Neural cell (in vitro differentiated cells): ENCODE data around the genes ZMYND10, MANF, IQCF5, IQCF1, PCBP4 and ABHD14B.

DNA sequence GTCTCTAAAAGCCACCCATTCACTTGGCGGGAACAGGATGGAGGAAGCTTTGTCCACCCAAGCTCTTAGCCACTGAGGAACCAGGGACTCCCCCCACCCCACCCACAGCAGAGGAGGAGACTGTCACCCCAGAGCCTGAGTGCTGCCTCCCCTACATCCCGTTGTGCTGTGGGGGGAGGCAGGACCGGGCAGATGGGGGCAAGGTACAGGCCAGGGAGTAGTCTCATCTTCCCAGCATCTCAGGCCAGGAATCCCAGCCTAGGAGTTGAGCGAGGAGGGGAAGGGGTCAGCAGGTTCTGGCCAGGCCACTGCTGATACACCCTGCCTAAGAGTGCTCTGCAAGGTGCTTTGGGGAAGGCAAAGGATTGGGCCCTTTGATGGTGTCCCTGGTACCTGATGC is 6.1 kb downstream of the GNAI2 start:
- RAMPAGE, long total RNA = no peak

- RAMPAGE, long total RNA = no peak
These were observed 826 bp downstream of the SEMA3B start for GRCh38 chr3:50269598-50270347.

GRCh38 chr3:50314671-50315583 is 7.6 kb downstream of the HYAL2 start:
- RAMPAGE, long total RNA = no peak

DNA sequence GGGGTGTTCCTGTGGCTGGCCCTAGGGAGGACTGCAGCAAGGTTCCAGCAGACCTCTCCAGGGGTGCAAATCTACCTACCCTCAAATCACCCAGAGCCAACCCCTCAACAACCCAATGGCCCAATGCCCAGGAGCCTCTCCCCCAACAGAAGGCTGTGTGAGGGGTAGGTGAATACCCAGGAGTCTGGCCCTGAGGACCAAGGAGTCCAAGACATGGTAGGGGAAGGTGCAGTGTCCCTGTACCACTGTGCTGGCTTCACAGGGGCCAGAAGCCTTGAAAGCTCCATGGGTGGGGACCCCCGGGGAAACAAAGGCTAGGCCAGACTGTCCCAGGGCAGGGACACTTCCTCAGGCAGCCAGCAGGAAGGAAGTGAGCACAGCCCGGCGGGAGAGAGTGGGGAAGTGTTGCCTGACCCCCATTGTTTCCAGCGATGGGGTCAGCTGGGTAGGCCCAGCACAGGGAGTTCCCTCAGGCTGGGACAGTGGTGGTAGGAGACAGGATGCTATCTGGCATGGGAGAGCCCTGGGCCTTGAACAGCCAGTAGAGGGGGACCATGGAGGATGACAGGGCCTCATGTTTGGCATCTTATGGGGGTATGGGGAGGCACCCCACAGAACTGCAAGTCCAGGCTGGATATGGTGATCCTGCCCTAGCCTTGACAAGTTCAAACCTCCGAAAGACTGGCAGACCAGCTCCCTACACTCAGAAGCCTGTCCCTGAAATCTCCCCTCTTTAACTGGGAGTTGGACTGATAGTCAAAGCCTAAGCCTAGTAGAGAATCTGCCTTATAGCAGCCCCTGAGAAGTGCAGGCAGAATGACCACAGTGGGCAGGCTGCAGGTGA is 1.1 kb upstream of the HYAL2 start:
- RAMPAGE, long total RNA = no peak

GRCh38 chr3:50331883-50332377 is 3.9 kb upstream of the TUSC2 start:
- RAMPAGE, long total RNA = no peak

- RAMPAGE, long total RNA = no peak
These were observed 6.1 kb downstream of the RASSF1 start for GRCh38 chr3:50334267-50335167.

DNA sequence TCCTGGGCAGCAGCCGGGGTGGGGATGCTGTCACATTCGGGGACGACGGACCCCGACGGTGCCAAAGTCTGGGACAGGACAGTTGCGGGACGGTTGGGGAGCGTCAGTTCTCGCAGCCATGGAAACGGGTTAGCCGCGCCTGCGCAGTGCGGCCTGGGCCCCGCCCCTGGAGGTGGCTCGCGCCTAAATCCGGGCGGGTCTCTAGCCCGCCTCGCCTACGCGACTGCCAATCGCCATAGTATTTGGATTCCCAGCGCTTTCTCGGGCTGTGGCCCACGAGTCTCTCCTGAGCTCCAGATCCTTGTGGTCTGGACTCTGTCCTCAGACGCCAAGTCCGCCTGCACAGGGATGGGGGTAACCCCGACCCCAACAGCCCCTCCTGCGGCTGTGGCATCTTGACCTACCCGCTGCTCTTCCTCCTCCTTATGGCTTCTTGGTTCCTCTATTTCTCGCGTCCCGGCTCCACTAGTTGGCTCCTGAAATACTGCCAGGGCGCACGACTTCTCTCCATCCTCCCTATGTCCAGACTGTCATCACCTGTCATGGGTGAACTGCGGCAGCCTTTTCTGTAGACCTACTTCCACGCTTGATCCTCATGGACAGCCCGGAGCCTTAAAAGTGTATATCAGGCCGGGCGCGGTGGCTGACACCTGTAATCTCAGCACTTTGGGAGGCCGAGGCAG is at the start of gene ZMYND10:
ZMYND10 (minus strand) TSS at position 131 of the 683 bp plus-strand sequence.
- RAMPAGE, long total RNA = no peak

- RAMPAGE, long total RNA = no peak
These were observed 1.5 kb downstream of the HEMK1 start for GRCh38 chr3:50570743-50571267.

GRCh38 chr3:50608690-50609558 is 2.6 kb downstream of the CISH start:
- RAMPAGE, long total RNA = no peak

GRCh38 chr3:50620365-50621279 is 3.7 kb downstream of the MAPKAPK3 start:
- RAMPAGE, long total RNA = no peak

DNA sequence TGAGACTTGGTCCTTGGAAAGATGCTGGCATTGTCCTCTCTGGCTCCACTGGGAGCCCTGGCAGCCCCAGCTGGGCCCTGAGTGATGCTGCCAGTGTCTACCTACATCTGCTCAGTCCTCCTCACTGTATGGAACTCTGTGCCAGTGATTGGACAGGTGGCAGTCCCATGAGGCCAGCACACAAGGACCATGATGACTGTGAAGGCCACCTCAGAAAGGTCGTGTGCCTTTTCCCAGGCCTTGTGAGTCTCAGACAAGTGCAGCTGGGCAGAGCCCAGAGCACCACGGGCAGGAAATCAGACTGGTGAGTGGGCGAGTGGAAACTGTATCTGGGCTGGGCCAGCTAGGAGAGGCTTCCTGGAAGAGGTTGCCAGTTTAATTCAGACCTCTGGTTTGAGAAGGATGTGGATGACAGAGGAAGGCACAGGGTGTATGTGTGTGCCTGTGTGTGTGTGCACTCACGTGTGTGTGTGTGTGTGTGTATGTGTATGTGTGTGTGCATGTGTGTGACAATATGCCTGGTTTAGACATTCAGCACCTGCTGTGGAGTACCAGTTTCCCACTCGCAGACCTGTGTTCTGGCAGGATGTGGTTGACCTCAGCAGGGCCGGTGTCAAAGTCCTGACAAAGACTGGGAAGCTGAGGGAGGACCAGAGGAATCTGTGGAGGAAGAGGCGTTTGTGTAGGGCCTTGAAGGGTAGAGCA is 7.0 kb downstream of the MAPKAPK3 start:
- RAMPAGE, long total RNA = no peak

GRCh38 chr3:50653479-50654227 is 21.1 kb upstream of the DOCK3 start:
- RAMPAGE, long total RNA = no peak

- RAMPAGE, long total RNA = no peak
These were observed at the start of gene MANF for GRCh38 chr3:51385188-51385682. Gene MANF (plus strand): TSS chr3:51385291.

DNA sequence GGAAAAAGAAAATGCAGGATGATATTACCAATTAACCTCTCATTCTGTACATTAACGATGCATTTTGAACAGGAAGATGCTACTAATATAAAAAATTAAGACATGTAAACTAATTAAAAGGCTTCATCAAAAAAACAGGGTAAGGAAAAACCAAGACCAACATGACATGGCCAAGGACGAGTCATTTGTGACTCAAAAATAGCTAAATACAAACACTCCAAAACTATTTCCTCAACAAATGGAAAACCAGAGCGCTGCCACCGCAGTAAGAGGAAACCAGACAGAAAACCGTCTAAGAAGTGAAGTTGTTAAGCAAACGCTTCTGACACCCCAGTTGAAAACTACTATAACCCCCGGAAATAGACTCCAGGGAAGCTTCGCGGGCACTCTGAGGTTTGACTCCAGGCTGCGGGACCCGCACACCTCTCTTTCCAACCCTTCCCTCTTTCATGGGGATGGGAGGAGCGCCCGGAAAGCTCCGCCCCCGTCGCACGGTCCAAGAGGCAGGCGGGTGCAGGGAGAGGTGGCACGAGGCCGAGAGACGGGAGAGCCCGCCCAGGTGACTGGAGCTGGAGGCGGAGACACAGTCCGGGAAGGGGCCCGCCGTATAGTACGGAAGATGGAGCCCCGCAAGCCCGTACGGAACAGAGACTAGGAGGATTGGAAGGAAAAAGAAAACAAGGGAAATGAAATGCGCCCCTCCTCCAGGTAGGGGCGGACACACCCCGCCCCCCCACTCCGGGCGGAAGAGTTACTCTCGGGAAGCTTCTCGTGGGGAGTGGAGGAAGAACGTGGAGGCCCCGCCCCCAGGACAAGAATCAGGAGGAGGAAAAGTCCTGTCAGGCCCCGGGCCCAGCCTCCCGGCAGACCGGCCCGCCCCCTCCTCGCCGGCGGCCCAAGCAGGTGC is 700 bp downstream of the DCAF1 start:
- RAMPAGE, long total RNA = no peak

- RAMPAGE, long total RNA = no peak
These were observed 1.2 kb downstream of the RAD54L2 start for GRCh38 chr3:51539750-51540126.

DNA sequence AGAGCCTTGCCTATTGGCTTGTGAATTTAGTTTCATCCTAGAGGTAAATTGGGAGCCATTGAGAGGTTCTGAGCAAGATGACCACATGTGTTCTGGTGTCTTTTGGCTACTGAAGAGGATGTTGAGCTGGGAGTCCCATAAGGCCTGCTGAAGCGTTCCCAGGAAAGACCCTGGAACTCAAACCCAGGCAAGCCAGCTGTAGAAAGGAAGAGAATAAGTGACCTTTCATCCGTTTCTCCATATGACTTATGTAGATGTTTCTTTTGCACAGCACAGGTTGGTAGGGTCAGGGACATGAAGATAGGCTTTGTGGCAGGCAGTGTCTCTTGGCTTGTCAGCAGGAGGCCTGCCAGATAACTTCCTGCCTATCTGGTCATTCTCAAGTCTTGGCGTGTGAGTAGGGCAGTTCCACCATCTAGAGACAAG is 10.8 kb downstream of the TEX264 start:
- RAMPAGE, long total RNA = no peak

- RAMPAGE, long total RNA = no peak
These were observed at the start of gene IQCF5 for GRCh38 chr3:51875345-51875968. Gene IQCF5 (minus strand): TSS chr3:51875601.

GRCh38 chr3:51903166-51903485 is at the start of gene IQCF1:
Gene IQCF1 (minus strand): TSS chr3:51903353.
- RAMPAGE, long total RNA = no peak

- RAMPAGE, long total RNA = start-site peak on the minus strand at chr3:51967391-51967505, 273 and 385 reads in 2 replicates
These were observed at the start of gene PCBP4 for GRCh38 chr3:51967283-51967712. Gene PCBP4 (minus strand): TSS chr3:51967454.

- RAMPAGE, long total RNA = start-site peak on the minus strand at chr3:51974003-51974084, 28 and 22 reads in 2 replicates
These were observed at the start of gene ABHD14B for GRCh38 chr3:51973921-51974873. Gene ABHD14B (minus strand): TSS chr3:51974049.